Fibroblast of the aortic adventitia (primary cell): ENCODE data around the gene HDAC4.

DNA sequence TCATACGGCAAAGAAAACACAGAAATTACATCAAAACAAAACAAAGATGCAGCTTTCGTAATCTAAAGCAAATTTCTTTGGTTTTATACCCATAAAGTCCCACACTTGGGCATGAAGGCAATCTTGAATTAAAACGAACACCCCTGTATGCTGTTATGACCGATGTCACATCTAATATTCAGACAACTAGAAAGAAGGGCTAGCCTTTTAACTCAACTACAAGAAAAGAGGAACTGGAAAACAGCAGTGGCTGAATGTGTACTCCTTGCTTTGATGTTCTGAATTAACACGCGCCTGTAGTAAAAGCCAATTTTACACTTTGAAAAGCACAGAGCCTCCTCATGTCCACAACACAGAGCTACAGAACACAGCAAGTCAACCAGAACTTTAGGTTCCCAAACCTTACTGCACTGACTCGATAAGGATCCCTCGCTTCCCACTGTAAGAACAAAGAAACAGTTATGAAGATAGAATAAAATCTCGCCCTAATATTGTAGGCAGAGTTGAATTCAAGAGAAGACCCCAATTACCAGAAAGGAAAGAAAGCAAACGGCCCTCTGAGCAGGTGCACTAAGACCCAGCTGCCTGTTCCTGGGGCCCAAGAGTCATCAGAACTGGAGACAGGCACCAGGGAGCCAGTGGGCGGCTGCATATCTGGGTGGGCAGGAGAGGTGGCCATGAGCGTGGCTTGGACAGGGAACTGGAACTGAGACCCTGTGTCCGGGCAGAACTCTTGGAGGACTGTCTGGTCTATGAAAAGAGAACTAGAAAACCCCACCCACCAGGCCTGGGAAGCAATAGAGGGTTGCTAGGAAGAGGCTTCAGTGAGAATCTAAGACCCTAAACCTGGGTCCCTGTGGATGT lies 147.4 kb downstream of the HDAC4 start:
- CAGE, long polyA plus RNA = no peak

DNA sequence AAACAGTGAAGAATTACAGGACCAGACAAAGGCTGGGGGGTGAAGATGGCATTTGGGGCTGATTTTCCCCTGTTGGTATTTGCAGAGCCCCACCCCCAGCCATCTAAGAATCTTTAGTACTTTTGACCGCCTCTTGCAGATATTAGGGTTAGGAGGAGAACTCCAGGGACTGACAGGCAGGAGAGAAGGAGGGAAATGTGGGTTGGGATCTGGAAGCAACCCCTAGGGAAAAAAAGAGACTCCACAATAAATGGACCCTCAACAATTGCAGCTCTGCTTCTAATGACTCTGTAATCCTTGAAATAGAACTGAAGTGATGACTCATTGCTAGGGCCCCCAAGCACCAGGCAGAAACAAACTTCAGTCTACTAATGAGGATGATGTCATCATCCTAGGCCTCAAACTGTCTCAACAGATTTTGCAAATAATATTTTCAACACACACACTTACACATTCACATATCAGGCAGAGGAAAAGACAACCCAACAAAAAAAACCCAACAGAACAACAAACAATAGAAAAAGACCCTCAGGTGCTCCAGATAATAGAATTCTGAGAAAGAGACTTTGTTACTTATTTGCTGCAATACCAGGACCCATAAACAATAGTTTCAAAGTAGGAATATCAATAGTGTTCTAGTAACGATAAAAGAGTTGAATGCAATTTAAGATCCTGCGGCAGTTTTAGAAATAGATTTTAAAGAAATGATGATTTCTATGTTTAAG lies 143.3 kb downstream of the HDAC4 start:
- CAGE, long polyA plus RNA = no peak

DNA sequence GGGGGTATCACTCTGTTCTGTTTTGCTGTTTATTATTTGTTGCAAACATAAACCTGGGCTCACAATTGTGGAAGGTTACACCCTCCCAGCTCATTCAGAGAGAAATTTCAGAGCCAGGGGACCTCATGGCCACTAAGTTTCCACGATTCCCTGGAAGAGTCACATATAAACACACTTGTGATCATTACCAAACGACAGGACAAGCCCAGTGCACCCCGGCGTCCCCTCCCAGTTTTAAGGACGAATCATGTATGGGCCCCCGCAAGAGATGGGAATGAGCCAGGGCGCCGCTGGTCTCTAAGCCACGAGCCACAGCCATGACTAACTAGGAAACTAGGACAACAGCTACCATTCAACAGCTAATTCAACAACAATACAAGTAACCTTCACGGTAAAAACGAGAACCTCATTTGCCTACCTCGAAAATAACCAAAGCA lies 126.6 kb downstream of the HDAC4 start:
- CAGE, long polyA plus RNA = no peak

- CAGE, long polyA plus RNA = no peak
Measured at GRCh38 chr2:239293873-239294562, 106.8 kb downstream of the HDAC4 start.

DNA sequence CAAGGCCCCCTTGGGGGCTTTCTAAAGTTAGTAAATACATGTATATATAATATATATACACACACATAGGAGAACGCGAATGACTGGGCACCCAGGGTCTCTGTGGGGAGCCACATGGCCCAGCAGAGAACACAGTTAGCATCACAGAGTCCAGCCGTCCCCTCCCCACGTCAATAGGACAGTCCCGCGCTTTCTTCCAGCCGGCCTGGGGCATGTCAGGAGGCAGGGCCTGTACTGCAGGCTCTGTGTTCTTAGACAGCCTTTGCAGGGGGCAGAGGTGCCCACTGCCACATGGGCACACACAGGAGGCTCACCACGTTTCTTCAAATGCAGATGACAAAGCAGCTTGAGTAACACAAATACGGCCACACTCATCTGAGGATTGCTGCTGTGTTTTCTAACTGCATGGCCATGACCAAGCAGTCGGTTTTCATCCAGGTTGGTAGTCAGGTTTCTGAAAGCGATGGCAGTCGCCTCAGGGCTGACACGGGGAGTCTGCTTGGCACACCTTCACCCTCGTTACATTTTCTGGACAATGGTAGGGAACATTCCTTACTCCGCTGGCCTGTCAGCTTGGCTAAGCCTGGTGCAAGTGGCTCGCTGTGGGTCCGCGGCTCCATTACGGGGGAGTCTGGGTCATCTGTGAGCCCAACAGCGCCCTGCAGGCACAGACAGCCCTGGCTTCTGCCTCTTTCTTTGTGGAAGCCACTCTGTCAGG lies 95.8 kb downstream of the HDAC4 start:
- CAGE, long polyA plus RNA = no peak

- CAGE, long polyA plus RNA = no peak
Measured at GRCh38 chr2:239326564-239327356, 74.1 kb downstream of the HDAC4 start.

DNA sequence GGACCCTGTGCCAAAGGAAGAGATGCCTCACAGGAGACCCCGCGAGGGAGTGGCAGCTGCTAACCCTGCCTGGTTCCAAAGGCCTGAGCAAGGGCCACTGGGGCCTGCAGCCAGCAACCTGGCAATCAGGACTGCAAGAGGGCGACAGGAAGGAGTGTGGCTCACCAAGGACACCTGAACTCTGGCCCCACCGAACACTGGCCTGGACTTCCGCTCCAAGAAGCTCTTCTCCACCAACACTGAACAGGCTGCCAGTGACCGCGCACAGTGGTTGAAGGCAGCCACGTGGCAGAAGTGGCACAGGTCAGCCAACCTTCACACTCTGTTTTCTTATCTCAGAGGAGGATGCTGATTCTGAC lies 70.5 kb downstream of the HDAC4 start:
- CAGE, long polyA plus RNA = no peak

DNA sequence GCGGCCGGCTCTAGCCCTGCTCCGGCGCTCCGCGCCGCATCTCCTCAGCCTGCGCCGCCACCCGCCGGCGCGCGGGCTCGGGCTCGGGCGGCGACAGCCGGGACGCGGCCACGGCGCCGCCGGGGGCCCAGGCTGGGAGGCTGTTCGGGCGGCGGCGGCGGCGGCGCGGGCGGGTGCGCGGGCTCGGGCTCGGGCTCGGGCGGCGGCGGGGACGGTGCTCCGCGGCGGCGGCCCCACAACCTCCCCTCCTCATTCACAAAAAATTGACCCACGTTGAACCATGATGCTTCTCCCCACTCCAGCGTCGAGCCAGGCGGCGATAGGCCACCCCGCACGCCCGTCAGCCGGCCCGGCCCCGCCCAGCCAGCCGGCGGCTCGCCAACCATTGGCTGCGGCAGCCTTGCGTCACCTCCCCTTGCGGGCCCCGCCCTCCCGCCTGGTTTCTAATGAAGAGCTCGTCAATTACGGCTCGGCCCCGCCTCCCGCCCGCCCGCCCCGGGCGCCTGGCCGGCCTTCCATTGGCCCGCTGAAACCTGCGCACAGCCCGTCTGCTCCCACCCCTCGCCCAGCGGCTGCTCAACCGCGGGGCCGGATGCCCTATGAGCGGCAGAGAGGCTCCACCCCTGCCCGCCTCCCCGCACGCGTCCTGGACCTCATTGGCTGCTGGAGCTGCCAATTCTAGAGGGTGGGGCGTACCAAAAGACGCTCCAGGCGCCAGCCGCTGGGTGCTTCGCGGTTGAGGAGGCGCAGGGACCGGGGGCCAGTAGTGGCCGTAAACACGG lies at the start of gene HDAC4:
Gene HDAC4, minus strand, starts transcription at position 315 of the 782 bp plus-strand sequence.
- CAGE, long polyA plus RNA = no peak

DNA sequence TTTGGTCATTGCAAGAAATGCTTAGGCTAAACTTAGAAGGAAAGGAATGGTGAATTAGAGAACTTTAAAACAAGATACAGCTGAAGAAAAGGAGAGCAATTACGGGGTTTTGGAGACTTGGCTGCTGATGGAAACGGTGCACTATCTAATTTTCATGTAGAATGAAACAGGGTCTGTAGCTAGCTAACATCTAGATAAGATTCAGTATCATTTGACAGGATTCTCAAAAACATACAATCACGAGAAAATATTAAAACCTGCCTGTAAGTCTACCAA lies 1.5 kb upstream of the HDAC4 start:
- CAGE, long polyA plus RNA = no peak

DNA sequence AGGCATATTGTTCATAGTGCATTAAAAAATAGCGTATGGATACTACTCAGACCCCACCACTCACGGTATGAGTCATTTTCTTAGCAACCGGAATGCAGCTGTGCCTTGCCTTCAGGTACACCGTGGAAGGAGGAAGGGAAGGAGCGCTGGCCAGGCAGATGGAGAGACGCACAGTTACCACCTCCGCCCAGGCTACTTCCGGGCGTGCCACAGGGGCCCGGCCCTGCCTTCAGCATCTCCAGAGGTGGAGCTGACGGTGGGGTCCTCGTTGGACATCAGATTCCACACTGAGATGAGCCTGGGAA lies 82.0 kb upstream of the HDAC4 start:
- CAGE, long polyA plus RNA = no peak

GRCh38 chr2:239745265-239745757 lies 279.8 kb downstream of the NDUFA10 start:
- CAGE, long polyA plus RNA = no peak

DNA sequence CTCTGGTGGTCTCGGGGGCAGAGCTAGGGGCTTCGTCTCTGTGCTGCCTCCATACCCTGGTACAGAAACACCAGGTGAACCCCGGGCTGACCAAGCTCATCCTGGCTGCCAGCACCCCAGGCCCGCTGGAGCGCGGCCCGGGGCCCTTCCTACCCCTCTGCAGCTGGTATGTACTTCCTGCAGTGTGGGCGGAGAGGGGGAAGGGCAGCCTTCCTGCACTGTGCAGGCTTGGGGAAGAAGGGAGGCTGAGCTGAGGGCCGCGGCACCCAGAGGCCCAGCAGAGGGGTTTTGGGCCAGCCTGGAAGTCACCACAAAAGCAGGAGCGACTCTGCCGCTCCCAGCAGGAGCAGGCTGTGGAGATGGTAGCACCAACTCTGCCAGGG lies 273.5 kb downstream of the NDUFA10 start:
- CAGE, long polyA plus RNA = no peak

DNA sequence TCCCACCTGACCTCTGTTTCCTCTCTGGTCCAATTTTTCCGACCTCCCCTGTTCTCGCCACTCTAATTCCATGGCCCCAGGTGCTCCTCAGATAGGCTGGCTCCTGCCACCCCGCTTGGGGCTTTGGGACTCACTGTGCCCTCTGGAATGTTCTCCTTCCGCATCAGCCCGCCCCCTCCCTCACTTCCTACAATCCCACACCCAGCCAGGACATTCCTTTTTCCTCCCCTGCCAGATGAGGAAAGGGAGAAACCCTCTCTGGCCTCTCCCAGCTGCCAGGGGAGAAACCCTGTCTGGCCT lies 3.1 kb upstream of the OR6B2 start:
- CAGE, long polyA plus RNA = no peak

DNA sequence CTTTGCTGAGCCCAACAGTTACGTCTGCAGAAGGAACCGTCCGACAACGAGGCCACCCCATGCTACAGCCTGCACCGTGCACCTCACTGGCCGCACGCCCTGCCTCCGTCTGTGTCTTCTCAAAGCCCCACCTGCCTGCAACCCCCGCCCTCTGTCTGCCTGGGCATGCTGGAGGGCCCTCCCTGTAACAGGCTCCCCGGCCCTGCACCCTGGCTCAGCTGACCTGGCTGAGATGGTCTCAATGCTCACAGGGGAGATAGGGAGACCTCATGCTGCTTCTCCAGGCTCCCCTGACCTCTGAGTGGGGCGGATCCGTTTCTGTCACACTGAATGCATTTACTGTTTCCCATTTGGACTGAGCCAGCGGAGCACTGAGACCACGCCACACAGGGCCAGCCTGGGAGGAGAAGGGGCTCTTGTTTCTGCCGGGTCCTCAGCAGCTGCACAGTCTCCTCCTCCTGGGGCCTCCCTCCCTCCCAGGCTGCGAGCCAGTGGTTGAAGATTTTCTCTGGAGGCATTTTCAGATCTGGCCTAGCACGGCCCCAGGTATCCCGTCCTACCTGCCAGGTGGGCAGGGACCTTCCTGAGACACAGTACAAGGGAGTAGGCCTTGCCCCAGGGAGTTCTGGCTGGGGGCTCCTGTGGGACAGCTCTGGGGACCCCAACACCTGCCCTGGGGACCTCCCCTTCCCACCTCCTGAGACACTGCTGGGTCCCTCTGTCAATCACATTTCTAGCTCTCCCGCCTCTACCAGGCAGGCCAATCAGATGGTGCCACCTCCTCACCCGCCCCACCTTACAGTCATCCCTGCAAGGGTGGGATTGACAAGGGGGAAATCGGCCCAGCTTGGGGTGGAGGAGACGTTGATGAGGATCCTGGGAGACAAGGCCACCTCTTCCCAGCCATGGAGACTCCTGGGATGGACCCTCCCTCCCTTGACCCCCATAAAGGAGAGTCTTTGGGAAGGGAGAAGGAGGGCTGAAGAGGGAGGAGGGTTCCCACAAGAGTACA lies 109.4 kb upstream of the OTOS start:
- CAGE, long polyA plus RNA = no peak

GRCh38 chr2:240259530-240260301 lies 119.3 kb upstream of the OTOS start:
- CAGE, long polyA plus RNA = no peak

- CAGE, long polyA plus RNA = no peak
Measured at GRCh38 chr2:240374064-240374852, 61.2 kb upstream of the GPC1 start.

DNA sequence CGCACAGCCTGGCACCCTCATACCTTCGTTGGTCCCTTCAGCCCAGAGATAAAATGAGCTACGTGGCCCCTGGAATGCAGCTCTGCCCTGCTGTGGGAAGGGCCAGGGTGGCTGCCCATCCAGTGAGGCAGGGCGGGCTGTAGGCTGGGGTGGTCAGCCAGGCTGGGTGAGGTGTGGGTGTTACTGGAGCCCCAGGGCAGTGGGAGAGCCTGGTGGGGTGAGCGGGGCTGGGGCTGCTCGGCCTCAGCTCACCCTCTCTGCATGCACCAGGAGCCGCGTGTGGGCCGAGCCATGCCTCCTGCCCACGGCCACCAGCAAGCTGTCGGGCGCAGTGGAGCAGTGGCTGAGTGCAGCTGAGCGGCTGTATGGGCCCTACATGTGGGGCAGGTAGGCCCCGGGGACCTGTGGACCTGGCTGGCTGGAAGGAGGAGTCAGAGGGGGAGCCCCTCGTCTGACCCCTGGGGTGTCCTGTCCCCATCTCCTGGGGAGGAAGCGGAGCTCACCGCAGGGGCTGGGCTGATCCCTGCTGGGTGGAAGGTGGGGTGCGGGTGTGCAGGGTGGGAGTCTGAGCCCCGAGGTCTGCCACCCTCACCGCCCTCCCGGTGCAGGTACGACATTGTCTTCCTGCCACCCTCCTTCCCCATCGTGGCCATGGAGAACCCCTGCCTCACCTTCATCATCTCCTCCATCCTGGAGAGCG lies 5.4 kb downstream of the RNPEPL1 start:
- CAGE, long polyA plus RNA = no peak

- CAGE, long polyA plus RNA = no peak
Measured at GRCh38 chr2:240576355-240577057, 8.2 kb downstream of the RNPEPL1 start.

GRCh38 chr2:240604287-240605002 lies 17.9 kb downstream of the CAPN10 start:
- CAGE, long polyA plus RNA = no peak

- CAGE, long polyA plus RNA = no peak
Measured at GRCh38 chr2:240612871-240613259, 12.4 kb upstream of the GPR35 start.